GM06990 (cell line): ENCODE results near the gene MYO1B.

GRCh38 chr2:190879946-190880713 lies 491 bp upstream of the GLS start:
- RRBS, result no CpG with 5 or more reads among the region's 37 CpGs

GRCh38 chr2:190907635-190908155 lies 27.1 kb downstream of the GLS start:
- RRBS, result no CpG with 5 or more reads among the region's 2 CpGs

DNA sequence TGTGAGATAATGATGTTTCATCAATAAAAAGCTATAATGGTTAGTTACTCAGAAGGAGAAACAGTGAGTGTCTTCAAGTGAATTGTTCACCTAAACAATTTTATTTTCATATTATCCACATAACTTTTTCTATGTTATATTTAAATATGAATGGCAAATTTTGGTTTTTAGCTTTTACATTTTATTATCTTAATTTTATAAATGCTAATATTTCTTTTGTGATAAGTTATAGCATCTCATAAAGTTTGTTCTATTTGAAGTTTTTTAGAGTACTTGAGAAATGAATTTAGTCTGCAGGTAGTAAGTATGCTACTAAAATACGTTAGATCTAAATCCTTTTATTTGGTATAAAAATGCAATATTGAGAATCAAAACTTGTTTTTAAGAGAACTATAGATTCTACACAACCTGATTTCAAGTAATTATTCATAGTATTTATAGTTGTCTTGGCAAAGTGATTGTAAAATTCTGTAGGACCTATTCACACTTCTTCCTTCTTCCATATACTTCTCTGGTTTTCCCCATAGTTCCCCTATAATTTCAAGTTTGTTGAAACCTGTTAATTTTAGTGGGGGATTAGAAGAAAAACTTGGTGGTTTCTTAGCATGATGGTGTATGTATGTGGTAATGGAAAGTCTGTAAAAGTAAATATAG lies 53.1 kb downstream of the GLS start:
- RRBS, result no CpG with 5 or more reads among the region's 1 CpG

DNA sequence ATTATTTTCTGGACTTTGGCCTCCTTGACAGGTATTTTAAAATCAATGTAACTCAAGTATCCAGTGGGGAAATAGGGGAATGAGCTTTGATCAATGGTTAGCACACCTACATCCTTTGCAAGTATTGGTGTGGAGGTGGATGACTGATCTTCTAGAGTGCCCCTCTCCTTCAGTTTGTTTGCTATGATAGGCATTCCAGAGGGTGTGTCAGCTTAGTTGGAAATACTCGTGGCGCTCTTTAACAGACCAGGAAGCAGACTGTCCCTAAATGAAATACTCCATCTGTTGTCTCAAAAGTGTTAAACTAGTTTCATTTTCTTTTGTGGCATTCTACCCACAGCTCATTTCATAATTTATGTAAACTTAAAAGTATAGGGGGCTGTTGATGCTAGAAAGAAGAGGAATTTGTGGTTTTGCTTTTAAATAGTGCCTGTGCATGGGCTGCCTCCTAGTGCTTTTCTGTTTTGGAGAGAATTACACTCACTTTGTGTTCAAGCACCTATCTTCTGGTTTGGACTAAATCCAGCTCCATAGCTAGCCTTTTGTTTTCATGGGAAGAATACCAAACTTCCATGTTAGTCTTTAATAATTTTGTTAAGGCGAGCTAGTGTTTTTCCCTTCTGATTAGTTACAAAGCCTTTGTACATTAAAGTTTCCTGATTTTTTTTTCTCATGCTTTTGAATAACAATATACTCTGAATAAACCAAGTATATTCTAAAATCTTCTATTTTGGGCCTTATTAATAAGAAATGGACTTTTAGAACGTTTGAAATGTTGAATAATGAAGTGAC lies 66.1 kb downstream of the STAT1 start:
- RRBS, result no CpG with 5 or more reads among the region's 4 CpGs

DNA sequence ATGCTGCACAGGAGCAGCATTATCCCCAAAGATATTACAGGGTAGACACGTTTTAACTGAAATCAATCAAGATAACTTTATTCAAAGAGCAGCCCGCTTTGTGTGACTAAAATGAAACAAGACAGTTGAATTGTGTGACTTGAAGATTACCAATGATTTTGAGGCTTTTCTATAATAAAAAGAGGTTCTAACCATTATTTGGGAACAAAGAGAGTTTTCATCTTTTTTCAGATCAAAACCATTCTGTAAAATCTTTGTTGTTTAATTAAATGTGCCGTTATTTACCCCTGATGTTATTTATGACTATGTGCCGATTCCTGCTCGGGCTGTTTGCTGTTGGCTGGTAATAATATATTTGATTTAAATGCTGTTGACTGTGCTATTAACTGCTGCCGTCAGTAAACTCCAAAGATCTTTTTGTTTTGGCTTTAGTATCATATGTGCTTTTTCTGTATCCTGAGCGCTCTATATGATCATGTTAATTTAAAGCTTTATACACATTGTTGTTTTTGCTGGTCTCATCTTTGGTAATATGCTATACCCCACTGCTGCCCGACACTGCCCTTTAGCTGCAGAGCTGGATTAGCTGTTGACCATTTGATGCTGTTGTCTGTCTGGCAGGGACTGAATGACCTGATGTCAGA lies 49.1 kb downstream of the STAT1 start:
- RRBS, result no CpG with 5 or more reads among the region's 8 CpGs

- RRBS, result no CpG with 5 or more reads among the region's 9 CpGs
These were observed 36.4 kb downstream of the STAT4 start for GRCh38 chr2:191114227-191115045.

DNA sequence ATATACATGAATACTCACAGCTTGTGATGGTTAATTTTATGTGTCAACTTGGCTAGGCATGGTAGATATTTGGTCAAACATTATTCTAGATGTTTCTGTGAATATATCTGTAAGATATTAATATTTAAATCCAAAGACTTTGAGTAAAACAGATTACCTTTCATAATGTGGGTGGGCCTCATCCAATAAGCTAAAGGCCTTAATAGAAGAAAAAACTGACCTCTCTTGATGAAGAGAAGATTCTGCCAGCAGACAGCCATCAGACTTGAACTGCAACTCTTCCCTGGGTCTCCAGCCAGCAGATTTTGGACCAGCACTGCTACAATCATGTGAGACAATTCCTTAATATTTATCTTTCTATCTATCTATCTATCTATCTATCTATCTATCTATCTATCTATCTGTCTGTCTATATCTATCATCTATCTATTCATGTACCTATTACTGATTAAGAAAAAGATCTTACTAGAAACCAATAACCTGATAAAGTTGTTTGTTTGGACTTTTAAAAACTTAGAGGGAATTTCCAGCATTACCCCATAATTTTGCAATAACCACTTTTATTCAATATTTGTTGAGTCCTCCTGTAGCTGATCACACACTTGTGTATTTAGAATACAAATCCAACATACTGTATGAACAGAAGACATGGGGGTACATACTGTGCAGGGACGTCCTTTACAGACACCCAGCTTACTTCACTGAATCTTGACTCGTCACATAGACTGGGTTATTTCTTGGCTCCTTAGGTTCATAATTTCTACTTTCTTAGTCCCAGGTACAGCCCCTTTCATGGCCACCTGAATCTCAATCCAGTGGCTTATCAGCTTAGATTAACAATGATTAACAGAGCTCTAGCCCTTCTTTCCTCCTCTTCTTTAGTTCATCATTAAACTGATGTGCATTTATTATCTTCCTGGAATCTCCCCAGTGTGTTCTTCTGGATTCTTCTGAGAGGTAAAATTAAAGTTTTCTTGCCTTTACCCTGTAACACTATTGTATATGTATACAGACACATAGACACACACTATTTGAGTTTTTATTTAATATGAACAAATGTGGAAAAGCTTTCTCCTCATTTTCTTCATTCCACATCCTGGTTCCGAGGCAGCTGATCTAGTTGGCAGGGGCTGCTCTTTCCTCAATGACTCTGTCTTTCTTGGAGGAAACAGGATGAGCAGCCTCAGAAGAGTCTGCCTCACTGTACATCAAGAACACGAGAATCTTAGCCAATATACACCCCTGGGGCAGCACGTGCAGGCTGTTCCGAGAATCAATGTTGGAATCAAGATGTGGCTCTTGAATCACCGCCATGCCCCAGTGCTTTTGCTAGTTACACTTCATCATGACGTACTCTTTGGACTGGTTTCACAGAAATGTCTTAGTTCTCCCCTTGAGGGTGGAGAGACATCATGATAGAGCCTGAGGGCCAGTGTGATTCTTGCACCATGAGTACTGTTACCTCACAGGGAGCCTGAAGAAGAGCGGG lies 27.4 kb upstream of the STAT4 start:
- RRBS, result no CpG with 5 or more reads among the region's 9 CpGs

GRCh38 chr2:191204309-191205018 lies 40.7 kb upstream of the MYO1B start:
- RRBS, result no CpG with 5 or more reads among the region's 6 CpGs

- RRBS, result 5% methylated on average over 36 of the region's 110 CpGs
These were observed at the start of gene MYO1B for GRCh38 chr2:191244931-191245819. Gene MYO1B (plus strand): TSS chr2:191245404.

- RRBS, result no CpG with 5 or more reads among the region's 3 CpGs
These were observed 2.5 kb downstream of the MYO1B start for GRCh38 chr2:191247623-191248151.

- RRBS, result no CpG with 5 or more reads among the region's 2 CpGs
These were observed 10.5 kb downstream of the NABP1 start for GRCh38 chr2:191688382-191688851.

GRCh38 chr2:191692351-191693565 lies 14.8 kb downstream of the NABP1 start:
- RRBS, result no CpG with 5 or more reads among the region's 8 CpGs

DNA sequence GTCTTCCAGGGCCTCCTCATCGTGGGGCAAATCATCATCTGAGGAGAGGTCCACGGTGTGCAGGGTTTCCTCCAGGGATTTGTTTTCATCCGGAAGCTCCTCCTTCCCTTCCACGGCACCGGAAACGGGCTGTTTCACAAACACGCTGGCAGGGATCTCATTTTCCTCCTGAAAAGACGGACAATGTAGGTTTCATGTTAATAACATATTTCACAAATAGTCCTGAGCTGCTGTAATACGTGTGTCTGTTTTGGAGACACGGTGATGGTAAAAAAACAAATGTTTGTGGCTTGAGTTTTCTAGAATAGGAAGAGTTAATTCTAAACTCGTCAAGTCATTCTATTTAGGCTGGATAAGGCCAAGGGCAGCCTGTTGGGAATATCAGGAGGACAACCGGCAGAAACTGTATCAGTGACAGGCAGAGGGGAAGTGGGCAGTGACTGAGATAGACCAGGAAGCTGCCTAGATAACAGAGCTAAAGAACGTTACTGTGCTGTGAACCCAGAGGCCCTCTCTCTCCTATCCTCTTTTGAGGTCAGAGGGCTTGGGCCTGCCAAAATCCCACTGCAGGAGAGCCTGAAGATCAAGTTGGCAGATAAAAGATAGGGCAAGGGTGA lies 10.2 kb downstream of the CAVIN2 start:
- RRBS, result no CpG with 5 or more reads among the region's 13 CpGs

GRCh38 chr2:191844685-191845986 lies 1.8 kb downstream of the CAVIN2 start:
- RRBS, result no CpG with 5 or more reads among the region's 12 CpGs

GRCh38 chr2:191866866-191867602 lies 20.1 kb upstream of the CAVIN2 start:
- RRBS, result no CpG with 5 or more reads among the region's 3 CpGs

- RRBS, result 10% methylated on average over 18 of the region's 38 CpGs
These were observed 354 bp downstream of the TMEFF2 start for GRCh38 chr2:192194345-192194812.

- RRBS, result no CpG with 5 or more reads among the region's 9 CpGs
These were observed 123.0 kb upstream of the SLC39A10 start for GRCh38 chr2:195533766-195534739.

DNA sequence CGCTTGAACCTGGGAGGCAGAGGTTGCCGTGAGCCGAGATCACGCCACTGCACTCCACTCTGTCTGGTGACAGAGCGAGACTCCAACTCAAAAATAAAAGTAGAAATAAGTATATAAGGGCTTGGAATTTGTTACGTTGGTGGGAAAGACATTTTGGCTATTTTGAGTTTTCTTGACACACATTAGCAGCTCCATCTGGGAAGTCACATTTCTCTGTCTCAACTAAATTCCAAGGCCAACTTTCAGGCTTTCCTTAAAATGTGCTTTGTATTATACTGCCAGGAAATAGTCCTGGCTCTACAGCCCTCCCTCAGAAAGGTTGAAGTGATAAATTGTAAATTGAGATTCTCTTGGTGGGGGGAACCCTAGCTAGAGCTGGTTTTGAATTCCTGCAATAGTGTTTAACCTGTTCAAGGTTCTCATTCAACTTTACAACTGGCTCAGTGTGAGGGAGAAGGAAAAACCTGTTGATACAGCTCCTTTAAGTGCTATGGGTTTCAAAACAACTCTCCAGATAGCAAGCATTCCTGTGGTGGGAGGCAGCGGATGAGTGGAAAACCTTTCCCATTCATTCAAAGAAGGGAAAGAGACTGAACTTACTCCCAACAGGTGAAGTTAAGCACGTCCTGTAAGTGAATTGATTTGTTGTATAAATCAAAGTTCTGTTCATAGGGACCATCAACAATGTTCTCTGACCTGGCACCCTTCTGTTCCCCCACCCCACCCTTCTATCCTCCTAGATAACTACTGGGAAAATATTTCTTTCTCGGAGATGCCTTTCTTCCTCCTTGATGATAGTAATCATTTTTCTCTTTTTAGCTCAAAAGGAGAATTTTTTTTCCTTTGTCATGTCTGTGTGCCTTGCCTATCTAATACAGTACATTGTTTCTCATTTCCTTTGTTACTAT lies 44.3 kb upstream of the SLC39A10 start:
- RRBS, result no CpG with 5 or more reads among the region's 9 CpGs